Stomach (tissue), 7 donors: ENCODE measurements around a stretch of chr10.

DNA sequence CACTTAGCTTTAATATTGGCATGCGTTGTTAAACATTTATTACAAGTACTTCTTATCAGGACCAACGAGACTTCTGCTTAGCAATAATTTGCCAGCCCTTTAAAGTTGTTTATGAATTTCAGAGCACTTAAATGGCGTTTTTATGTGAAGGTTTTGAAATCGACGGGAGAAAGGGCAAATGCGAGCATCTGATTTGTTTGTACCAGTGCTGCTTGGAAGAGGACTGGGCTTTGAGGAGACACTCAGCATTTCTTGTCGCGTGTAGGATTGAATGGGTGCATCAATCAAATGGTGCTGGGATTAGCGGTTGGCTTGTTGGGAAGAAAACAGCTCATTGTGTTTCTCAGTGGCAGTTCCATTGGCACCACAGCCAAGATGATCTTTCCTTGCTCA, 56.4 kb downstream of the CAMK1D start:
- PRO-cap = no peak
- RAMPAGE, long total RNA, 5 experiments = no peak in any of the 5 experiments
- RRBS = no CpG with 5 or more reads among the region's 9 CpGs

DNA sequence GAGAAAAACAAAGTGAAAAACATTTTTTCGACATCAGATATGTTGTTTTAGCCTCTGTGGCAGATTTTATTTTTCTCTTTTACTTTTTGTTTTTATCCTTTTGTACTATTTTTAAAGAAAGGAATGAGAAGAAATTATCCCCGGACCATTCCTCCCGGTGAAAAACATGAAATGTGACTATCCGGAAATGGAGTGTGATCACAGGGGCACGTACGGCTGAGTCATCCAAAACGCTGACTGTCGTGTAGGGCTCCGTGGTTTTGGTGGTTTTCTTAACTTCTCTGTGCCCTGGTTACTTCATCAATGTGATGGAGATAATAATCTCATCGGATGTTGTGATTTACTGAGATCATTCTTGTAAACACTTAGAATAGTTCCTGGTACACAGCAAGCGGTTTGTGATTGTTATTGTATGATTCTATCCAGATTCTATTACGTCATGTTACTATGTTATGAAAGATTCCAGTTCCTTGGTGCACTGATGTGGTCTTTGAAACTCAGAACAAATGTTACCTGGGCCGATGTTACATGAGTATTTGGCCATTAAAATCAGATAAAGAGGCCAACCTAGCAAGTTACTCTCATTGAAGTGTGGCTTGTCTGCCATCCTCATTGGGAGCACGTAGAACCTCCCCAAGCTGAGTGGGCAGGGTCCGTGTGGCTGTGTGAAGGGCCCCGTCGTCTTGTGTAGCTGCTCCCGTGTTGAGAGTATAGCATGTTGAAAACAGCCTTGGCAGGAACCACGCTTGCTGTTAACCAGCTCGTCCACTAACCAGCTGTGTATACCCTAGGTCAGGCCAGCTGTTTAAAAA, 99.5 kb downstream of the CAMK1D start:
- PRO-cap = unidirectional peak, minus-strand start at position 165 of the sequence
- RAMPAGE, long total RNA, 5 experiments = no peak in any of the 5 experiments
- RRBS = no CpG with 5 or more reads among the region's 20 CpGs

GRCh38 chr10:12590950-12591728, 241.8 kb downstream of the CAMK1D start:
- PRO-cap = no peak
- RAMPAGE, long total RNA, 5 experiments = no peak in any of the 5 experiments
- RRBS = 90% methylated on average over 4 of the region's 17 CpGs

- PRO-cap = no peak
- RAMPAGE, long total RNA, 5 experiments = no peak in any of the 5 experiments
- RRBS = no CpG with 5 or more reads among the region's 4 CpGs
Observed at GRCh38 chr10:12615304-12615606, 265.9 kb downstream of the CAMK1D start.

DNA sequence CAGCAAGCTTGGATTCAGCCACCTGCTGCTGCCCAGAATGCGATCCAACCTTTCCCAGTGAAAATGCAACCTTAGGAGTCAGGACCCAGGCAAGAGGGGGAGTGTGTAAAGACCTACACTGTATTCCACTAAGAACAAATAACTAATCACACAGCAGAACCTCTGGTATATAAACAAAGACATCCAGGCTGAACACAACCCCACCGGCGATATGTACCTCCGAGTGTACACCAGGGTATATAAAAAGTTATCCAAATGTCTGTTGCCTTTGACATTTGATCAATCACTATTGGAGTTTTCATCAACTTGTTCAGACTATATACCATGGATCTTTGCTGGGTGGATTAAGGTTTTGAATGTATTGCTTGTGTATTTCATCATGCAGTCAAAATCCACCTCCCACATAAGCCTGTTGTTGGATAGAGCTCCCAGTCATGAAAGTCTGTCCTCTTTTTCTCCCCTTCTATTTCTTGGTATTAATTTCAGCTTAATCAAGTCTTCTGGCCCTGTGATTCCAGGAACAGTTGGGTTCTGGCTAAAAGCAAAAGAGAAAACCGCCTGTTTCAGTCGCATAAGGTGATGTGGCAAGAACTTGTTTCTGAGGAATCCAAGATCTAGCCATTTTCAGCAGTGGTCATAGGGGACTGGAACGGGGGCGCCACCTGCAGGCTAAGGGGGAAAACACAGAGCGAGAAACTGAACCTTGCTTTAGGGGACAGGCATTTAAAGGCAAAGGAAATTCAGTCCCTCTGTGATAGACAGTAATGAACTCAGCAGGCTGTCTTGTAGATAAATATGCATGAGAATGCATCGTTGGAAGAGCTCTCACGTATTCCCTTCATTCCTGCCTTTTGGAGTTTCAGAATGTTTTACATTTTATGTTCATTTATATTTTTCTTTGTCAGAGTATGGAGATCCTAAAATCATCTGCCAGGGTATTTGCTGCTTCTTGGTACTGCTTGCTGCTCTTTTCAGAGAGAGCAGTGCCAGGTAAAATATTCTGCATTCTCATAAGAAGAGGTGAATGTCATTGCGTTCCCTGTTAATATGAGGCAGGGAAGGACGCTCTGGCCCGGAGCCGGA, 290.5 kb downstream of the CCDC3 start:
- PRO-cap = no peak
- RAMPAGE, long total RNA, 5 experiments = no peak in any of the 5 experiments
- RRBS = no CpG with 5 or more reads among the region's 15 CpGs

DNA sequence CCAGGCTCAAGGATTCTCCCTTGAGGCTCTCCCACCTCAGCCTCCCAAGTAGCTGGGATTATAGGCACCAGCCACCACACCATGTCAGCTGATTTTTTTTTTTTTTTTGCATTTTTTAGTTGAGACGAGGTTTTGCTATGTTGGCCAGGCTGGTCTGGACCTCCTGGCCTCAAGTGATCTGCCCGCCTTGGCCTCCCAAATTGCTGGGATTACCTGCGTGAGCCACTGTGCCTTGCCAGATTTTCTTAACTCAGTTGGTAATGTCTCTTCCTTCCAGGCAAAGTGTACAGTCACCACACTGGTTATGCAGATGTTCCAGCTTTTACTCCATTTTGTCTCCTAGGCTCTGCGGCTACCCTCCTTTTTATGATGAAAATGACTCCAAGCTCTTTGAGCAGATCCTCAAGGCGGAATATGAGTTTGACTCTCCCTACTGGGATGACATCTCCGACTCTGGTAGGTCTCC, 187.6 kb downstream of the CCDC3 start:
- PRO-cap = no peak
- RAMPAGE, long total RNA, 5 experiments = no peak in any of the 5 experiments
- RRBS = no CpG with 5 or more reads among the region's 6 CpGs

- PRO-cap = no peak
- RAMPAGE, long total RNA, 5 experiments = no peak in any of the 5 experiments
- RRBS = no CpG with 5 or more reads among the region's 3 CpGs
Observed at GRCh38 chr10:12909938-12910137, 91.7 kb downstream of the CCDC3 start.

DNA sequence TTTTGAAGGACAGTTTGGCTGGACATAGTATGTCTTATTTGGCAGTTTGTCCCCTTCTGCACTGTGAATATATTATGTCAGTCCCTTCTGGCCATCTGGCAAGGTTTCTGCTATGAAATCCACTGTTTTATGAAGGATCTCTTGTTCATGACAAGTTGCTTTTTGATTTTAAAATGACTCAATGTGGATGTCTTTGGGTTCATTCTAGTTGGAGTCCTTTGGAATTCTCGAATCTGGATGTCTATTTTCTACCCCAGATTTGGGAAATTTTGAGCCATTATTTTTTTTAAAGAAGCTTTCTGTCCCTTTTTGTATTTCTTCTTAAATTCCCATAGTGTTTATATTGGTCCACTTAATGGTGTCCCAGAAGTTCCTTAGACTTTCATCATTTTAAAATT, 21.6 kb upstream of the MCM10 start:
- PRO-cap = no peak
- RAMPAGE, long total RNA, 5 experiments = no peak in any of the 5 experiments
- RRBS = no CpG with 5 or more reads among the region's 1 CpG

DNA sequence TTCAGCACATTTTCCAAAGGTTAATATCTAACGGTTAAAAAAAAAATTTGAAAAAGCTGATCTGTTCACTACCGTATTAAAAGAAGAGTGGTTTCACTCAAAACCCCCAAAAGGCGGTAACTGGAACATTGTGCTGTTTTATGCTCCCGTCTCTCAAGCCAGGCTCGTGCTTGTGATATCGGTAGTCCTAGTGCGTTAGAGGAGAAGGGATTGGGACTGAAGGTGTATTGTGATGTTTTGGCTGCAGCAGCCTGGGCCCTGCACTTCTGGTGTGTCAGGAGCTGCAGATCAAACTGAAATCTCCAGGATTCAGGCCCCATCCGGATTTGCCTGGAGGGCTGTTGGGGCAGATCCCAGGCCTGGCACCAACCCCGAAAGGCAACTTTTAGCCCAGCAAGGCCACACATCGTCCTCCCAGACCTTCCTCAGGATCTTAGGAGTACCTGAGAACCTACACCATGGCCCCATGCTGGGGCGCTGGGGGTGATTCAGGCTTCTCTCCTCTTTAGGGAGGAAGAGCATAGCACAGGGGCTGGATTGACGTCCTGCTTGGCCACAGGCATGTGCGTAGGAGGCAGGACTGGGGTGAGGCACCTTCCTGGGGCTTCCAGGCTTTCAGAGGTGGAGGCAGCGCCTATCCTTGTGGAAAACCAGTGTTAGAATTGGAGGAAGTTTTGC, 61.7 kb upstream of the SEPHS1 start:
- PRO-cap = no peak
- RAMPAGE, long total RNA, 5 experiments = no peak in any of the 5 experiments
- RRBS = no CpG with 5 or more reads among the region's 14 CpGs

- PRO-cap = no peak
- RAMPAGE, long total RNA, 5 experiments = no peak in any of the 5 experiments
- RRBS = no CpG with 5 or more reads among the region's 9 CpGs
Observed at GRCh38 chr10:13633588-13634190, 46.9 kb downstream of the PRPF18 start.

DNA sequence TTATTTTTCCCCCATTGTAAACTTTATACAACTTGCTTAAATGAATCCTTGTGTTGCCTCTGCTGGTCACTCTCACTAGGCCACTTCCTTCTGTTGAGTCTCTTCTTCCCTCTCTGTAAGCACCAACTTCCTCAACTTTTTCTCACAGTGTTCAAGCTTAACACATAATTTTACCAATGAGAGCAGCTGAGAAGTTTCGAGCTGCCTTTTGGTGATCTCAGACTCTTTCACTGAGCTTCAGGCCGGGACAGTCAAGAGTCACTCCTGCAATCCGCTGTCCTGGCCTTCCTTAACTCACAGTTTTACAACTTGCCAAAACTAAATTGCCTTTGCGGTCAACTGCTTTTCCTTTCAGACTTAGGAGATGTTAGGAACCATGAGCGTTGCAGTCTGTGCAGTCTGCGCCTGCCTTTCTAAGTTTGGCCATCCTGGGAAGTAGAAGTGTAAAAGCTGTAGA, 47.5 kb downstream of the PRPF18 start:
- PRO-cap = unidirectional peak, minus-strand start at position 232 of the sequence
- RAMPAGE, long total RNA, 5 experiments = no peak in any of the 5 experiments
- RRBS = no CpG with 5 or more reads among the region's 6 CpGs

DNA sequence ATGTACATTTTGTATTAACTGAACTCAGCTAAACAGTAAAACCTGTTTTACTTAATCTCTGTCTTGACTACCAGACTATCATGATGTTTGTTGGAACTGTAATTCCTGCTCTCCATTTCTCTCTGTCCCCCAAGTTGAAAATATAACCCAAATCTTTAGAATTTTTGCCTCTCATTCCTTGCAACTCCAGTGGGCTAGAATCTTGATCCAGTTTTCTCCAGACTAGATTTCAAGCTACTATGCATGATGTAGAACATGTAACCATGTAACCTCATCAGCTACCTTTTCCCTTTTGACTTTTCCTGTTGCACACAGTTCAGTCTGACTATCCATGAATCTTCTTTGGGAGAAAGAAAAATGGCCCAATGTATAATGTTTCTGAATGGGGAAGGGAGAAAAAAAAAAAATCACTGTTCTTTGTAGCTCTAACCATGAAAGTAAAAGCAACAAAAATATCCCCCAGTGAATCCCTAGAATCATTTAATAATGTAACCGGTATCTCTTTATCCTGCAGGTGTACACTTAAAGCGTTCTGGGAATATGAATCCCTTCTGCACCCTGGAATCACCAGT, 57.7 kb downstream of the PRPF18 start:
- PRO-cap = no peak
- RAMPAGE, long total RNA, 5 experiments = start-site peak on the minus strand in 1 of 5 experiments, centred at position 347 of the sequence, 25 reads per replicate
- RRBS = no CpG with 5 or more reads among the region's 2 CpGs

GRCh38 chr10:13706622-13707011, 119.9 kb downstream of the PRPF18 start:
- PRO-cap = no peak
- RAMPAGE, long total RNA, 5 experiments = no peak in any of the 5 experiments
- RRBS = no CpG with 5 or more reads among the region's 11 CpGs

GRCh38 chr10:13719341-13719860, 132.6 kb downstream of the PRPF18 start:
- PRO-cap = no peak
- RAMPAGE, long total RNA, 5 experiments = no peak in any of the 5 experiments
- RRBS = no CpG with 5 or more reads among the region's 5 CpGs

DNA sequence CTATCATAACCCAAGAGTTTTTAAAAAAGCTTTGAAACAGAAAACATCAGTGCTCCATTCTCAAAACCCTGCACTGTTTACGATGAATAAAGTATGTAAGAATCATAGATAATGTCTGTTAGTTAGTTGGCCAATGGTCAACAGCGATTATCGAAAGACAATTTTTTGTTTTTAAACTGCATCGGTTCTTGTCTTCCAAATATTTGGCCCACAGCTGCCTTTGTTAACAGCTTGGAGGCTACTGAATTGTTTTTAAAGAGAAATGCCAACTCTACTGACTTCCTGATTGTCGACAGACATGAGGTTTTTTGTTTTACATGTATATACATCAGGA, 170.2 kb downstream of the PRPF18 start:
- PRO-cap = no peak
- RAMPAGE, long total RNA, 5 experiments = no peak in any of the 5 experiments
- RRBS = no CpG with 5 or more reads among the region's 5 CpGs

GRCh38 chr10:13837375-13837689, 250.6 kb downstream of the PRPF18 start:
- PRO-cap = bidirectional peak, plus-strand start at chr10:13837491, minus-strand start at chr10:13837280
- RAMPAGE, long total RNA, 5 experiments = no peak in any of the 5 experiments
- RRBS = no CpG with 5 or more reads among the region's 2 CpGs

- PRO-cap = no peak
- RAMPAGE, long total RNA, 5 experiments = no peak in any of the 5 experiments
- RRBS = no CpG with 5 or more reads among the region's 19 CpGs
Observed at GRCh38 chr10:14173324-14174085, 157.2 kb downstream of the FRMD4A start.

DNA sequence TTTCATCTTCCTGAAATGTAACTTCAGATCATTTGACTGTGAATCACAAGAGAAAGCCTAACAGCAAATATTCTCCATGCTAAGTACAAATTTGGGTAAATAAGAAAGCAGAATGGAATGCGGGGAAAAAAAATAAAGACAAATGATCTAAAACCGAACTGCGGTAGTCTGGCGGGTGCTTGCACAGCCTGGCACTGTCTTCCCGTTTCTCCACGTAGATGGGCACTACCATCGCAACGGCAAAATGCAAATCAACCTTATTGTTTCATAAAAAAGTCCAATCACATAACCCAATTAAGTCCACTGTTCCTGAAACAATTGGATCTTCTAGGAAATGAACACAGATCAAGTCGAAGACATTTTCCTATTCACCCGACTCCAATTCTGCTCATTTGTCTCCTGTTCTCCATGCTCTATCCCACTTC, 74.6 kb upstream of the FRMD4A start:
- PRO-cap = no peak
- RAMPAGE, long total RNA, 5 experiments = no peak in any of the 5 experiments
- RRBS = no CpG with 5 or more reads among the region's 10 CpGs

GRCh38 chr10:14532471-14533391, 202.0 kb upstream of the FRMD4A start:
- PRO-cap = no peak
- RAMPAGE, long total RNA, 5 experiments = no peak in any of the 5 experiments
- RRBS = no CpG with 5 or more reads among the region's 21 CpGs

- PRO-cap = no peak
- RAMPAGE, long total RNA, 5 experiments = start-site peak on the minus strand in 1 of 5 experiments, at chr10:14534033-14534229 at its widest, 8 to 10 reads per replicate
- RRBS = no CpG with 5 or more reads among the region's 12 CpGs
Observed at GRCh38 chr10:14533956-14534624, 203.4 kb upstream of the FRMD4A start.